M059J (cell line): ENCODE data around the genes AEN and HAPLN3.

DNA sequence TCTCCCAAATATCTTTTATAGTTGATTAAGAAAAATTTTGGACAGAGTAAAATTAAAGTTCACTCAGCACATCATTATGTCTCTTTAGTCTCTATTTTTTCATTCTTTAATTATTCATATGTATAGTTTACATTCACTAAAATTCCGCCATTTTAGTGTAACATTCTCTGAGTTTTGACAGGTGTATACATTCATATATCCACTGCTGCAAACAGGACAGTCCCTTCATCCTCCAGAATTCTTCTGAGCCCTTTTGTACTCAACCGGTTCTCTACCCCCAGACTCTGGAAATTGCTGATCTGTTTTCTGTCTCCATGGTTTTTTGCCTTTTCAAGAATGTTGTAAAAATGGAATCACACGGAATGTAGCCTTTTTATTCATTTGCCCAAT is 4.9 kb downstream of the AKAP13 start:
- RAMPAGE, long total RNA, result no peak

DNA sequence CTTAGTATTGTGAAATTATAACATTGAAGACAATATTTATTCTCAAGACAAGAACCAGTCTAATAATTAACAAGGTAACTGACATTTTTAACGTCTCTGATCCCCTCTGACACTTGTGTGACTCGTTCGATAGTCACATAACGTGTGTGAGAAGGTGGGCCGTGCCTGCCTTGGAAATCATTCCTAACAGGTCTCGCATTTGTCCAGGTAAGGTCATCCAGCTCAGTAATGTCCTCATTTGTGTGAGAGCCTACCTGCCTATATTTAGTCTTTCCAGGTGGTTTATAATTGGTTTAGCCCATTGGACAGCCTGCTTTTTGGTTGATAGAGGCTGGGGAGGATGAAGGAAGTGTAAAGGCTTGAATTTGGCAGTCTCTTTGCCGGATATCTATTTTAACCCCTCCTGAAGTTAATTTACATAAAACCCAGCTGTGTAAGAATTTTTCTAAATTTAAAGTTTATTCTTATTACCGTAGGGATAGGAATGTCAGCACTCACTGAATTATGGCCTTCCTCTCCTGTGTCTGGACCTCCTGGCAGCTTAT is 94.5 kb downstream of the AKAP13 start:
- RAMPAGE, long total RNA, result no peak

DNA sequence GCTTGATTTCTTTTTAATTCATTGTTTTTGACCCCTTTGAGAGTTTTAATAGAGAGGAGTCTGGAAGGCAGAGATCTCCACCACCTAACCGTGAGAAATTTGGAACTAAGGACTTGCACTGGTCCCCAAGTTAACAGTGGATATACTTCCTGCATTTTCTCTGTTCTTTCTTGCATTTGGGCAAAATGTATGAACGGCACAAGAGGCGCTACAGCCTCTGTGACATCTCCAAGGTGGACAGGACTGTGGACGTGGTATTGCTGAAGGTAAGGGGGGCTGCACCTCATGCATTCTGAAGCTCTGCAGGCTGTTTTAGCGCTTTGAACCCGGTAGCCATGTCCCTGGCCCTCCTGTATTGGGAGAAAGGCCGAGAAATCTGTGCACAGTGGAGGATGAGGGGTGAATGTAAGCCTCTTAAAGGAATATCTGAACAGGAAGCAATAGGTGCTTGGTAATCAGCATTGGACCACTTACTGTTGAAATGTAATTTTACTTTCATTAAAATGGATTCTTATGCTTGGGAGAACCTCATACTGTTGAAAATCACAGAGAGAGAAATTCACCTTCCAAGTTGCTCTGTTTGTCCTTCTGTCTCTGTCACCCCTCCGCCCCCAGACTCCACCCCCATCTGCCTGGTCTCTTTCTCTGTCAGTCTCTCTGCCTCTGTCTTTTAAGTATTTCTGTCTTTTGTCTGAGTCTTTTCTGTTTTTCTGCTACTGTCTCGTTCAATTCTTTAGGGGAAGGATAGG is 174.6 kb downstream of the KLHL25 start:
- RAMPAGE, long total RNA, result no peak

DNA sequence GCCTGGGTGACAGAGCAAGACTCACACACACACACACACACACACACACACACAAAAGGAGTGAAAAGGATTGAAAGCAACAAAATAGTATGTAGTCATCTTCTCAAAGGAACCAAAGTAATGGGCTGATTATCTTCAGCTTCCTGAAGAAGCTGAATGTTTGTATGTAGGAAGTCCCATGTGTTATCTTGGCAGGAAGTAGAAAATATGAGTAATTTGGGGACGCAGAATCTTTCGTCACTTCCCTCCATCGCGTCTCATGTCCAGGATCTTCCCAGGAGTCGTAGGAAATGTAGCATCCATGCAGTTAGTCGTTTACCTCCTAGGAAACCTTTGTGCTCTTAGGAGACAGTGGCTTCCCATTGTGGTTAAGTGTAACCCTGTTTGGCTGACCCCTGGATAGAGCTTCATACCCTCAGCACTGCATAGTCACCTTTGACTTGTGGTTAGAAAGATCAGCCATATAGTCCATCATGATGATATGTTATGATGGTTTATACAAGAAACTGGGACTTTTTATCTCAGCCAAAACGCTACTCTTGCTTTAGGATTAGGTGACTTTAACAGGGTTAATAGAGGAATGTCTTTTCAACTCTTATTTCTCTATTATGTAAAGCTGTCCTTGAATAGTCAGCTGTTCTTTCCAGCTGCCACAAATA is 92.4 kb downstream of the KLHL25 start:
- RAMPAGE, long total RNA, result no peak

DNA sequence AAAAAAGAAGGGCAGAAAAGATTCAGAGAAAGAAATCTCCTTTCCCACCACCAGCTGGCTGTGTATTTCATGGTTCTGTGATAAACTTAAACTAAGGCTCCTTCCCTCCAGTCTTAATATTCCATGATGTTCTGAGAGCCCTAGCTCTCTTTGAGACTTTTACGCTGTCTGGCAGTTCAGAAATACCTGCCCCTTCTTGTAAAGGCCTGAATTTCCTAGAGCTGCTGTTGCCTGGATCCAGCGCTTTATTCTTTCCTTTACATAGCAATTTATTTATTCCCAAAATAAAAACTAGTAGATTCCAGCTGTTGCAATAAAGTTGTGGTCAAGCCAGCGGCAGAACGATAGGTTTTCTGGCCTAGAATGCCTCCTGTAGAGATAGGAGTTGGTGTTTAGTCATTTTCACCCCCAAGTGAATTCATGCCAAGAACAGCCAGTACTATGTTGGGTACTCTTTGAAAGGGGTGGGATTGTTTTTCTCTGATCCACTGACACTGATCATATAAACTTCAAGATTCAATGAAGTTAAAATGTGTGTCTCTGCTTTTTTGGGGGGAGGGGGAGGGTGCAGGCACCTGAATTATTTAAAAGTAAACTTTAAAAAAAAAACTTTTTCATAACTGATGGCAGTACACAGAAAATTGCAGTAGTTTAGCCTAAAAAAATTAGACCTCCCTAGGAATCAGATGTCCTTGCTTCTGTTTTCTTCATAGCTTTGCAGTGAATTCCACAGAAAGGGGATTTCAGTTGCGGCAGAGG is 69.7 kb downstream of the KLHL25 start:
- RAMPAGE, long total RNA, result no peak

GRCh38 chr15:85763071-85763584 is 31.6 kb downstream of the KLHL25 start:
- RAMPAGE, long total RNA, result no peak

DNA sequence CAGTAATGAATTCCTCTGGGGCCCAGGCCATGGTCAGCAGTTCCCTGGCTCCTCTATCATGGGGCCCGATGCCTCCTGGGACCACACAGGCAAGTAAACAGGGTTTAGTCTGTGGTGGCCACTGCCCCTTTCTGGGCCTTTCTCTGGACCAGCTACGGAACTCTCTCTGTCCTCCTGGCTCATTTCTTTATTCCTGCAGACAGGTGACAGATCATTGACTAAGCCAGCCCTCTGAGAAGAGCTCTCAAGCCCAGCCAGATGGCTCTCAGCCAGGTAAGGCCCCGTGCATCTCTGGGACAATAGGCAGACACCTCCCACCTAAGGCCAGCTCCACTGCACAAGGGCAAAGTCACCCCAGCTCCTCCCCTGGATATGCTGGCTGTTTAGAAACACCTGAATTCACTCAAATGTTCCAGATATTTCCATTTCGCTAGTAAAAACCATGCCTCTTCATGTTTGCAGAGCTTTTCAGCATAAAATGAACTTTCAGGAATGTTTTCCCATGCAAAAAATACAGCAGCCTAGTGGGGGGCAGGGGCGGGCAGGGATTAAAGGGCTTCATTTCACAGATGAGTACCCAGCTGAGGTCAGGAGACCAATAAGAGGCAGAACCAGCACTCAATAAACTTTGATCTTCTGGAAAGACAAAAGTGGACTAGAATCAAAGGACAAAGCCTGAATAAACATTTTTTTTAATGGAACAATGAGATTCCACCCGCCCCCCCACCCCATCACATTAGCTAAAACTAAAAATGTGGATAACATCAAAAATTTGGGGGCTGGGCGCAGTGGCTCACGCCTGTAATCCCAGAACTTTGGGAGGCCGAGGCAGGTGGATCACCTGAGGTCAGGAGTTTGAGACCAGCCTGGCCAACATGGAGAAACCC is 8.1 kb downstream of the KLHL25 start:
- RAMPAGE, long total RNA, result no peak

DNA sequence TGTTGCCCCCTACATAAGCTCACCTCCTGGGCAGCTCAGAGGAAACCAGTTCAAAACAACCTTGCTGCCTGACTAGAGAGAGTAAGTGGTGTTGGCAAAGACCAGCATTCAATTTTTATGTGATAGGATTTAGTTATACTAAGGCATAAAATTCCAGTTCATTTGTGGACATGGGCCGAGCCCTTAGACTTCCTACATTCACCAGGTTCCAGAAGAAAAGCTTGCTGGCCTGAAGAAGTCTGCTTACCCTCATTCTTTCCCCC is 305.3 kb downstream of the NTRK3 start:
- RAMPAGE, long total RNA, result no peak

- RAMPAGE, long total RNA, result no peak
Observed at GRCh38 chr15:88604252-88604920, 16.8 kb upstream of the AEN start.

DNA sequence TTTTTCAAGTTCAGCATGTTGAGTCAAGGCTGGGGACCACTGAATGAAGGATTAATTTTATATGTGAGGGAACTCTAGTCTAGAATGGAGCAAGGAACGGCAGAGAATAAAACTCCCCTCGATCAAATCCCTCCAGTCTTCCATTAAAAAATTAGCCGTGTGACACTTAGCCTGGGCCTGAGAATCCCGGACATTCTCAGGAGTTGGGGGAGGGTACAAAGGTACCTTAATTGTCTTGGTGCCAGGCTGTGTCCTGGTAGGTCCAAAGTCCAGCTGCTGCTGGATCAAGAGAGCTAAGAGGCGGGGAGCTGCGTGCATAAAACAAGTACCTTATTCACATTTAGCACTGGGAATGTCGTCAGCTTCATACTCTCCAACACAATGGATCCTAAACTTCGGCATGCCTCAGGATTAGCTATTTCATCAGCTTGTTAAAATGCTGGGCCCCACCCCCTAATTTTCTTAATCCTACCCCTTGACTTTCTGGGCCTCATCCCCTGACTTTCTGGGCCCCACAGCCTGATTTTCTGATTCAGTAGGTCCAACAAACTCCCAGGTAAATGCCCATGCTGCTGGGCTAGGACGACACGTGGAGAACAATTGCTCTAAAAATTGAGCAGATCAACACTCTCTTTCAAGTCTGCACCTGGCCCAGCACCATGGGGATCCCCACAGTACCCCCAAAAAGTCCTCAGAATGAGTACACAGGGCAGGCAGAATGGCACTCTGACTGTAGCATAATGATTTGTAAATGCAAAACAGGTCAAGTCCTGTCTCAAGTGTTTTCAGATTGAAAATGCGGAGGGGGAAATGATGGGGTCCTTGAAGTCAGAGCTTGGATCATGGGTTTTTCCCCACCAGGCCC is 5.7 kb upstream of the AEN start:
- RAMPAGE, long total RNA, result no peak

- RAMPAGE, long total RNA, result no peak
Observed at GRCh38 chr15:88621032-88621857, at the start of gene AEN. TSS of gene AEN (plus strand) at chr15:88621340.

GRCh38 chr15:88630758-88631449 is 7.9 kb upstream of the ISG20 start:
- RAMPAGE, long total RNA, result no peak

DNA sequence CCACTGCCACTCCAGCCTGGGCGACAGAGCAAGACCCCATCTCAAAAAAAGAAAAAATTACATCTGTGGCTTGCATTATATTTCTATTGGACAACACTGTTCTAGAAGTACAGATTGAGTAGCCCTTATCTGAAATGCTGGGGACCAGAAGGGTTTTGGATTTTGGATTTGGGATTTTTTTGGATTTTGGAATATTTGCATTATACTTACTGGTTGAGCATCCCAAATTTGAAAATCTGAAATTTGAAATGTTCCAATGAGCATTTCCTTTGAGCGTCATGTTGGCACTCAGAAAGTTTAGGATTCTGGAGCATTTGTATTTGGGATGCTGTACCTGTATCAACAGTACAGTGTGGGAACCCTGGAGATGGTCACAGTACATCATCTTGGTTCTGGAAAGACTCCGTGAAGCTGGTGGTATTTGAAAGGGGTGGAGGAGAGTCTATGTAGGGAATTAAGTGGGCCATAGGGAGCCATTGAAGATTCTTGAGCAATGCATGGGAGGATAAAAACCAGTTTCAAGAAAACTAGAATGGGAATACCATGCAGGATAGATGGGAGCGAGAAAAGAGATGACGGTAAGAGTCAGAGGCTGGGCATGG is 4.9 kb downstream of the ISG20 start:
- RAMPAGE, long total RNA, result no peak

GRCh38 chr15:88648112-88648811 is 9.4 kb downstream of the ISG20 start:
- RAMPAGE, long total RNA, result no peak

GRCh38 chr15:88649785-88650251 is 11.0 kb downstream of the ISG20 start:
- RAMPAGE, long total RNA, result no peak

DNA sequence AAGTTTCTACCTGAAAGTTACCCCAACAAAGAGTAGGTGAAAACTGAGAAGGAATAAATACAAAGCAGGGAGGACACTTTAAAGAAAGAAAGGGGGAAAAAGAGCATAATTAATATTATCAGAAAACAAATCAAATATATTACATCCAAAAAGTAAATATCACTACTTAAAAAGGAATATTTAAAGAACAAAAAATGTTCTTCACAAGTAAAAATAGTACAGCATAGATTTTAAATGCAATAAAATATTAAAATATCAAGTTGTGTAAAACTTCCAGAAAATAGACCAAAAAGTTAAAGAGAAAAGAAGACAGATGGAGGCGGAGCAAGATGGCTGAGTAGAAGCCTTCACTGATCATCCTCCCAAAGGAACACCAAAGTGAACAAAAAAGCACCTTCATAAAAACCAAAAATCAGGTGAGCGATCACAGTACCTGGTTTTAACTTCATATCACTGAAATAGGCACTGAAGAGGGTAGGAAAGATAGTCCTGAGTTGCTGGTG is 23.9 kb downstream of the ISG20 start:
- RAMPAGE, long total RNA, result no peak

- RAMPAGE, long total RNA, result no peak
Observed at GRCh38 chr15:88895284-88895996, at the start of gene HAPLN3. TSS of gene HAPLN3 (minus strand) at chr15:88895544.

DNA sequence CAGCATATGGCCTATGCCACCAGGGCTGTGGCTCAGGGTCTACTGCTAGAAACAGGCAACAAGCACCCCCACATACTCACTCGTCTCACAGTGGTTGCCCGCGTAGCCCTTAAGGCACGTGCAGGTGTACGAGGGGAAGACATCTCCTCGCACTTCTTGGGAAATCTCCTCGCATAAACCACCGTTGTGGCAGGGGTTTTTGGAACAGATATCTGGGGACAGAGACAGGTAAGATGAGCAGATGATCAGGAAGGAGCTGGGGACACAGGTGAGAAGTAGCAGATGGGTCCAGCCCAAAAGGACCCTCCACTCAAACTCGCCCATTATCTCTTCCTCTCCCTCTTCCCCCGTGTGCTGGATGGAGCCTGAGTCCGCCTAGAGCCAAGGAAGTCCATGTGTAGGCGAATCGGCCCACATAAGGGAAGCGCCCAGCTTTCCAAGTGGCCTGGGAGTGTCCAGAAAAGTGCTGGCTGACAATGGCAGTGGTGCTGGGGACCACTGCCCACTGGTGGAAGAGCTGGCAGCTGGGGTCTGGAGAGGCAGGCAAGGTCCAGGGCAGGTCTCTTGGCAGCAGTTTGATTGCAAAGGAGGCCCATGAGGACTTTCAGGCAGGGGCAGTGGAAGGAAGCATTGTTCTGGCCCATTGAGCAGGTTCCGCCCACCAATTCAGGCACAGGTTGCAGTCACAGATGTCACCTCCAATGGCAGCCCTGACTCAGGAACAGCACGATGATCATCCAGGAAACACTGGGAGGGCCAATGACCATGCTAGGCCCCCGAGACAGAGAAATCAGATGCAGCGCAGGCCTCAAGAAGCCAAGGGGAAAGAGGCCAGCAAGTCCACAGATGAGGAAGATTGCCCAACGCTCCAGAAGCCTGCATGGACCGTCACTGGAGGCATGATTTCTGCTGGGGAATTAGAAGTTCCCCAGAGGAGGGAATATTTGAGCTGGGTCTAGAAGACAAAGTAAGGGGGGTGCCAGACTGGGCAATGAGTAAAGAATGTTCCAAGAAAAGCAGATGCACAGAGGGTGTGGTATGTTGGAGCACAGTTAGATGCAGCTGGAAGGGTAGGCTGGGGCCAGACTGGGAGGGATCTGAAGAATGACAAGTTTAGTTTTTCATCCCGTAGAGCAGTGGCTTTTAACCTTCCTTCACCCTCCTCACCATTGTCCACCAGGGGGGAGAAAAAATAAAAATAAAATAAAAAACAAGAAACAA is 3.1 kb downstream of the MFGE8 start:
- RAMPAGE, long total RNA, result no peak

DNA sequence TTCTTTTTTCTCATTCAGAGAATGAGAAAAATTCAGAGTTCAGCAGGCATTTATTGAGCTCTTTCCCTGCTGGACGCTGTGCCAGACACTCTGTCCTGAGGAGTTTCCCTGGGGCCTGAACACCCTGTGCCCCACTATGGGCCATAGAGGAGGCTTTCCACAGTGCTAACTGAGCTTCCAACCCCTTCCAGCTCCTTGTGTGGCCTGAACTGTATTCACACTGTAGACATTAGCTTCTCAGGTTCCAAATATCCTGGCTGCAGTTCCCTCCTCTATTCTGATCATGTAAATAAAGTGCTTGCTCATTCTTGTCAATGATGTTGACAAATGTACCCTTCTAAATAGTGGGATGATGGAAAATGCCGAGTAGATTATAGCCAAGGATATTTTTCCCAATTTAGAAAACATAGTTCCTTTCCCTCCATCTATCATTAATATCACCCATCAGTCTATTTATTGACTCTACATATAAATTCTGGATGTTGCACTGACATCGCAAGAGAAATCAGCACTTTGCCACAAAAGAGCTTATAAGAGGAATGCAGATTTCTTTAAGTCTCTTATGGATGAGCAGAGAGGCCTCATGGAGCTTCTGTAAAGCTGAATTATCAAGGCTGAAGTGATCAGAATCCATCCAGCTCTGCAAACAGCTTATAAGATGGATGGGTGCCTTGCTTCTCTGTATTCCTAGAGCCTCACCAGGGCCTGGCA is 10.2 kb downstream of the ABHD2 start:
- RAMPAGE, long total RNA, result no peak

- RAMPAGE, long total RNA, result no peak
Observed at GRCh38 chr15:89127059-89127639, 38.9 kb downstream of the ABHD2 start.